SP-49 (cell line): ENCODE data around the gene SGK1.

DNA sequence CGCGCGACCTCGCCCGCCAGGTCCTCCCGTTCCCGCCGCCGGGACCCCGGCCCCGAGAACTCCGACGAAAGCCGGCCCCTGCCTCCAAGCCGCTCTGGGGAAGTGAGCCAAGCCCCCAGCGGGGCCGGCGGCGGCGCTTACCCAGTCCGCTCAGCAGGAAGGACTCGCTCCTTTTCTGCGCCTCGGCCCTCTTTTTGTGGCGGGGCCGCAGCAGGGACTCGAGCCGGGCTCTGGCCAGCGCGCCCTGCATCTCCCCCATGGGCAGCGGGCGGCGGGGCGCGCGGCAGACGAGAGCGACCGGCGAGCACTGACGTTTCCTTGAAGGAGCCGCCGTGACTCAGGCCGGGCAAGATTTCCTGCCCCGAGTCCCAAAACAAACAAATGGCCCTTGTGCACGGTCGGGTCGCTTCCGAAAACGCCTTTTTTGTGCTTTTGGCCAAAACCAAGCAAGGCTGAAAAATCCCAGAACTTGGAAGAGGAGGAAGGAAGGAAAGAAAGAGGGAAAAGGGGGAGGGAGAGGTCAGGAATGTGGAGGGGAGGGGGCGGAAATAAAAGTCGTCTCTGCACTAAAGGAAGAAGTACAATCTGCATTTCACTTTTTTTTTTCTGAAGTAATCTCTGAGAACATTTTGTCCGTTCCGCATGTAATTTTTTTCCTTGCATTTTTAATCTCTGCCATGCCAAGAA lies 123.1 kb upstream of the SLC2A12 start:
- PRO-cap = no peak

GRCh38 chr6:134240719-134241156 lies 77.2 kb downstream of the SGK1 start:
- PRO-cap = no peak

- PRO-cap = no peak
These were observed 68.5 kb downstream of the SGK1 start for GRCh38 chr6:134249381-134249931.

DNA sequence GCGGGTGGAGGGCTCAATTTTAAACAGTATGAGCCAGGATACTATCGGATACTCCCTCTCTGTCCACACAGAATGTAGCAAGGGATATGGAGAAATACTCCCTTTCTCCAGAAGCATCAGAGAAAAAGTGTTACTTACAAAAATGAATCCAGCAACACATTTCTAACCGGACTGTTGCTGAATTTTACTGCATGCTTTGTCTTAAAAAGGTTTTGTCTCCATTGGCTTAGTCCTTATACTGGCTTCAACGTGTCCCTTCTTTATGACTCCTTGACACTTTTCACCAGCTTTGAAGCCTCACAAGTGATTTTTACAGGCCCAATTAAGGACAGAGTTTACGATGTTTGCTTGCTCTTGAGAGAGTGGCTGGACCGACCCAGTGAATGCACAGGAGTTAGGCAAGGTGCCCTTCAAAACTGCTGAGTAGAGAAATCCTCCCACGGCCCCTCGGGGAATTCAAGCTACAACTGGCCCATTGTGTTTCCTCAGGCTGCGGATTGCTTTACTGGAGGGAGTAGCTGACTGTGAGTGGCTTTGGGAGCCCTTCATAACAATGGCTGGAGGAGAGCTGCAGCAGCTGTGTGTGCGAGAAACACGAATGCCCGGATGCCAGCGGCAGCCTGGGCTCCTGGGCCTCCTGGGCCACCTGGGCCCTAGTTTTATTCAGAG lies 50.1 kb downstream of the SGK1 start:
- PRO-cap = no peak

GRCh38 chr6:134317345-134318276 lies at the start of gene SGK1:
Gene SGK1, minus strand, starts transcription at chr6:134318112.
- PRO-cap = no peak

DNA sequence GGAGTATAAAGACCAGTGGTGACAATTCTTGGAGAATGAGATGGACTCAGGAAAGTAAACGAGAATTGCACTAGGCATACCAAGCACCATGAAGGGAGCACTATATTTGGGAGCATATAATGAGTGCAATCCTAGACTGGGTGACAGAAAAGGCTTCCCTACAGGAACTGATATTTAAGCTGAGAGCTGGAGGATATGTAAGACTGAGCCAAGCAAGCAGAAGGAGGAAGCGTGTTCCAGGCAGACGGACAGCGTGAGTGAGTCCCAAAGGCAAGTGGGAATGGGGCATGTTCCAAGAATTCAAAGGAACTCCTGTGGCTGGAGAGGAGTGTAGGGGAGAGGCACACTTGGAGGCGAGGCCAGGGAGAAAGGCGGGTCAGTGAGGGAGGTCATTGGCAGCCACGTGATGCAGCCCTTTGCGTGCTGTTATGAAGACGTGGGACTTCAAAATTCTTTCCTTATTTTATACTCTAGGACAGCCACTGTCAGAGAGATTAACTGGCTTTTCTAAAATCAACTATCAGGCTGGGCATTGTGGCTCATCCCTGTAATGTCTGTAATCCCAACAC lies 27.9 kb upstream of the SGK1 start:
- PRO-cap = no peak

DNA sequence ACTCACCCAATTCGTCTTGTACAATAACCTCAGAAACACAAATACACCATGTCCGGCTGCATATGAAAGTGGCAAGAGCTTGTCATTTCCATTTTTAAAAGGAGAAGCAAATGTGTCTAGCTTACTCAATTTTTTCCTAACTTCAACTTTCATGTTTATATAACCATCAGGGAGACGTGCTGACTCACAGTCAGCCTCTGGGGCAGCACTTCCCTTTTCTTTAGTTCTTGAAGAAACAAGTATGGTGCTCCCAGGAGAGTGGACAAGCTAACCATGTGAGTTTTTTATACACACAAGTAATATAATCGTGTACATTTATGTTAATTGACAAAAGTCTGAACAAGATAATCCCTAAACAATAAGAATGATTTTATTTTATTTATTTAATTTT lies 55.5 kb upstream of the SGK1 start:
- PRO-cap = no peak

GRCh38 chr6:134621698-134622076 lies 303.8 kb upstream of the SGK1 start:
- PRO-cap = no peak

- PRO-cap = no peak
These were observed 119.0 kb downstream of the ALDH8A1 start for GRCh38 chr6:134830793-134831395.

- PRO-cap = no peak
These were observed 31.6 kb downstream of the ALDH8A1 start for GRCh38 chr6:134918362-134918561.

DNA sequence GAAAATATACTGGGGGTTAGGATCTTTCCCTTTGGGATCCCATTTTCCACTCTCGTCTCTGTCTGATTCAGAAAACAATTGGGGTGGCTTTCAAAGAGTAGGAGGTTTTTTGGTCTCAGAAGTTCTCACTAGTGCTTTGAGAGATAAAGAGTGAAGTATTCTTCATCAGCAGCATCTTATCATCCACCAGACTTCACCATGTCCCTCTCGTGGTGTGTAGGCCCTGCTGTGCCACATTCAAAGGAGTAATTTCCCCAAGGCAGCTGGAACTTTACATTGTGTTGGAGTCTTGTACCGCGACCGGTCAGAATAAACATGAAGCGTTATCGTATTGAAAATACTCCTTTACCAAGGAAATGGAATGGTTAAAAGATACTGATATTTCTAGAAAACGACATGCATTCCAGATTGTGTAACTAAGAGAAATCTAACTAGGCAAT lies 10.6 kb downstream of the MYB start:
- PRO-cap = no peak

GRCh38 chr6:135192575-135192907 lies 11.4 kb downstream of the MYB start:
- PRO-cap = no peak

- PRO-cap = no peak
These were observed 69.7 kb downstream of the MYB start for GRCh38 chr6:135250671-135251321.

DNA sequence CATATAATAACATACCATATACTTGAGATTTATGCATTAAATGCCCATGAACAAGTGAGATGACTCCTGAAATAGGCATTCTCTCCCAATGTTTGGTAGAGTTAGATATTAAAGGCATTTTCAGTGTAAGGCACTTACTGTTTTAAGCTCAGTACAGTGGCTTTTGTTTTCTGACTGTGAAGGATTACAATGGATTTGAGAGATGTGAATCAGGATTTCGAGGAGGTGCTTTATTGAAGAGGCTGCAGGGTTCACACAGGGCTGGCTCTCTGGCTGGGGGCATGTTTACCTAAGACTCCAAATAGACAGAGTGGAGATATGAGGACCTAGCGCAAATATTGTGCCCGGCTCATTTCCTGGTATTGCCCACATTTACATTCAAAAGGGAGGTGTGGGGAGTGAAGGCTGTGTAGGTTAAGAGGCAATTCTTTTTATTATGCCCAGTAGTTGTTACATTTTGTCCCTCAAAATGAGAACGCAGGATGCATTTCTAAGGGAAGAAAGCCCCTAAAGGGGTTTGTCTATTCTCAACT lies 70.3 kb downstream of the MYB start:
- PRO-cap = no peak

DNA sequence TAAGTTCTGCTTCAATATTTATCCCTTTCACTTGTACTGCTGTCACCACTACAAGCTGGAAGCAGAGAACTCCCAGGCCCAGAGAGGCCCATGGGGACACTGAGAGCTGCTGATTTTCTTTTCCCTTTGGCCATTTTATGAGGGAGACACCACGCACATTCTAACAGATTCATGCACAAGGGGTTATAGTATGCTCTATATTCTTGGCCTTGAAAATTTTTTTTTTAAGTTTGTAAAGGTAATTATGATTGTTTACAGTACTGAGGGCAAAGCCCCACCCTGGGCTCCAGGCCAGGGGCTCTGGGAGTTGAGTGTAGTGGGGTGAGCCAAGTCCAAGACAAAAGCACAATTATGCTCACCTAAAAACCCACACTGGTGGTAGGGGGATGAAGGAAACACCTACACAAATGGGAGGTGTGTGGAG lies 88.5 kb downstream of the MYB start:
- PRO-cap = no peak

GRCh38 chr6:135316626-135317074 lies 135.5 kb downstream of the MYB start:
- PRO-cap = no peak

- PRO-cap = no peak
These were observed 17.0 kb upstream of the MTFR2 start for GRCh38 chr6:136266819-136267875.

DNA sequence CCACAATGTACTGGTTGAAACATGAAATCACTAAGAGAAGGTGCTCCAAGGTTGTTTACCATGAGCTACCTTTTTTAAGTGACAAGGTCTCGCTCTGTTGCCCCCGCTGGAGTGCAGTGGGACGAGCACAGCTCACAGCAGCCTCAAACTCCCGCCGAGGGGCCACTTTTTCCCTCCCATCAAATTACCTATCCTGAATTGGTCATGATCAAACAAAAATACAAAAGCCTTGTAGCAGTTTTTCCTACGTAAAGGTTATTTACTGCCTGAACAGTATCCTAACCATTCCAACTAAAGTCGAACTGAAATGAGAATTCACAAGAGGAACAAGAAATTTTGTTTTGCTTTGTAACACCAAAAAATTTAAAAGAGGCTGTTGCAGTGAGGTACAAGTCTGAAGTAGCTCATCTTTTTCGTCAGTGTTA lies 1.4 kb downstream of the BCLAF1 start:
- PRO-cap = no peak

GRCh38 chr6:136427012-136427377 lies 123.2 kb downstream of the MAP7 start:
- PRO-cap = no peak

DNA sequence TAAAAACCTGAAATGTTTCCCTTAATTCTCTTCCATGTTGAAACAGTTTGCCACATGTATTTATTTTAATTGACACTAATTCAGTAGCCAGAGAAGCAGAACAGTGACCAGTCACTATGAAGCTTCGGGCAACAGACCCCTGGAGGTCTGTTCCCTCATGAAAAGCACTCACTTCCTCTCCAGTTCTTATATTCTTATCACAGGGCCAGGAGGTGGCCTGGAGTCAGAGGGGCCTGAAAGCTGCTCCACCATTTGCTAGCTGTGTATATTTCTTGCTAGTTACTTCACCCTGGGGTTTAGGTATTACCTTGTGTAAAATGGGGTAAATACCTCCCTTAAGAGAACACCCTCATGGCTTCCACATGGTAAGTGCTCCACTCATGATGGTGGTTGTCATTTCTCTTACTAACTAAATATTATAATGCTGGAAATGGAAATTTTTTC lies 49.1 kb downstream of the MAP7 start:
- PRO-cap = no peak